ENCODE data around the genes ADORA3 and RHOC.

GRCh38 chr1:110475869-110476184, 24.9 kb downstream of the PROK1 start:
- RRBS, result no CpG with 5 or more reads among the region's 6 CpGs

- RRBS, result no CpG with 5 or more reads among the region's 8 CpGs
Observed at GRCh38 chr1:110513382-110513818, 5.6 kb downstream of the KCNA10 start.

DNA sequence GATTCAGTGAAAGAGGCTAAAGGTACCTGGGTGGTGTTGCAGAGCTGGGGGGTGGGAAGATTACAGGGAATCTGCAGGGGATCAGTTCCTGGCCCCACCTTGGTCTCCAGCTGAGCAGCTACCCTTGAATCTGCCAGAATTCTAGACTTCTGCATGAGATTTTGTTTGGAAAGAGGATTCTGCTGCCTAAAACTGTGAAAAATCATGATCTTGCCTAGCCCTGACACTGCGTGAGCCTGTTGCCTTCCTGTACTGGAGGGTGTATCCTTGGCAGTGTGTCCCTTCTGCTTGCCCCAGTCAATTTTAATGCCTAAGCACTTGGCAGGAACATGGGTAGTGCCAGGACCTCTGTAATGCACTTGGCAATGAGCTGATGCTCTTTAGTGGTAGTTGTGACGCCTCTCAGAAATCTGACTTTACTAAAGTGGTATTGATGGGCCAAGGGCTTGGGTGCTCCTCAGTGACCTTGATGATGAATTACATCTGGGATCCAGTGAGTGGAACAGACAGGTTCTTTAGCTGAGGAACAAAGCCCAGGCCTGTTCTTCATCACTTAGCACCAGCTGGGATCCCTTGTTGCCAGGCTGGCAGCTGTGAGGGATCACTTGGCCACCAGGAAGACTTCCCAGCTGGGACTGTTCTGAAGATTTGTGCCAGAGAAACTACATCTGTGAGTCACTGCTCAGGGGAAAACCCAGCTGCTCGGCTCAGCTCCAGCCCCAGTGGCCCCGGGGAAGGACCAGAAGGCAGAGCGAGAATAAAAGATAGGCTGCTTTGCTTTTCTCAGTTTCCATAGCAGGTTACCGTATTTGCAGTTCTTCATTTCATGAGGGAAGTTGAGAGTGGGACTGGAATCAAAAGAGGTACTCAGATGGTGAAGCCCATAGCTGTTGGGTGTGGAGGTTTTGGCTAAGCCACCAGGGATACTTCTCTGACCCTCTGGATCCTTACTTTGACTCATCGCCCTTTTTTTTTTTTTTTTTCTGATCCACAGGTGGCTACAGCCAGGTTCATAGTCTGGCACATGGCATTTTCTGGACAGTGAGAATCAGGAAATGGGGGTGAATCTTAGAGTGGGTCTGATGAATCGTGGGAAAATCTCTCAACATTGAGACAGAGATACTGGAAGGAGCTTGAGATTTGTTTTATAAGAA, 28.5 kb upstream of the KCNA2 start:
- RRBS, result no CpG with 5 or more reads among the region's 8 CpGs

GRCh38 chr1:110899380-110899813, 26.4 kb downstream of the CD53 start:
- RRBS, result no CpG with 5 or more reads among the region's 2 CpGs

DNA sequence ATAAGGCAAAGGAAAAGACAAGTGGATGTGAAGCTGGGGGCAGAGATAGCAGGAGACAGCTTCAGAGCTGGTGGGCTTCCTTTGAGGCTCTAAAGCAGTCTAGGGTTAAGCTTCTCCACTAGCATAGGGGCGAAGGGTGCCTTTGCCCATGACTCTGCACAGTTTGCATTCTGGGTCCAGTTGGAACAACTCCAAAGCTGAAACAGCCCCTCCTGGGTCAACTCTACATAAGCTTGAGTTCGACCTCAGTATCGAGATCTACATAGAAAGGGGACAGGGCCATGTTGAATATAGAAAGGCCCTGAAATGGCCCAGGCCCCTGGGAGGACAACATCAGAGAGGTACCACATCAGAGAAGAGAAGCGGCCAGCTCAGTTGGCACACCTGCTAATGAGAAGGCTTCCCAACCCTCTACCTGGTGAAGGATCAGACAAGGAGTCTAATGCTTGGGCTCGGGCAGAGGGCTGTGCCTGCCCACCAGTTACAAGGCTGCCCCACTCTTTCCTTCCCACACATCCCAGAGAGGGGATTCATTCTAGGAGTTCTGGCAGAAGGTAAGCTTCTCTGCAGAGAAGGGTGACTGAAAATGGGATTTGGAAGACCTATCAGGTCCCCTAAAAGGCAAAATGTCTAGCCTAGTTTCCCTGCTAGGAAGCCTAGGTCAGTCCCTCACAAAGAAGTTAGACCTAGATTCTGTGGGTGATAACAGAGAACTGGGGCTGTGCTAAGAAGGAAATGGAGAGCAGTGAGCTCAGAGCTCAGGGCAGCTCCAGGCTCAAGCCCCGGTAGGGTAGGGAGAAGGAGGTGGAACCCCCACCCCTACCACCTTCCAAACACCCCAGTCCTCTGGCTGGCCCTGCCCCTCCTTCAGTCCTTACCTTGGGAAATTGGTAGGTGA, 1.5 kb downstream of the DENND2D start:
- RRBS, result no CpG with 5 or more reads among the region's 6 CpGs

GRCh38 chr1:111225547-111226458, 1.7 kb upstream of the CHI3L2 start:
- RRBS, result no CpG with 5 or more reads among the region's 9 CpGs

DNA sequence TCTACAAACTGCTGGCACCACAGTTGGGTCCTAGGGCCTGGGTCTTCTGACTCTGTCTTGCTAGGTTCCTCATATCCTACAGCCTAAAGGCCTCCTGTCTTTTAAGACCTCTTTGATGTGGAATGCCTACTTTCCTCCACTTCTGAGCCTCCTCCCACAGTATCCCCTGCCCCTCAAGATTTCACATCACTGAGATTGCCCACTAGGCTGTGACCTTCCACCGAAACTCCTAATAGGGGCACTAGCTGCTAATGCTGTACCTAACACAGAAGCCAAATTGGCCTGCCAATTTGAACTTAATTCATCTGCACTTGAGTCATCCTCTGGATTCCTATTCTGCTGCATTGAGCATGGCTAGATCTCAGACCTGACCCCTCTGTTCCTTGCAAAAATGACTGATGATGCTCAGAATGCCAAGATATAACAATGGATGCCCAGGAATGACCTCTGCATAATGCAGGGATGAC, 2.2 kb upstream of the OVGP1 start:
- RRBS, result no CpG with 5 or more reads among the region's 1 CpG

DNA sequence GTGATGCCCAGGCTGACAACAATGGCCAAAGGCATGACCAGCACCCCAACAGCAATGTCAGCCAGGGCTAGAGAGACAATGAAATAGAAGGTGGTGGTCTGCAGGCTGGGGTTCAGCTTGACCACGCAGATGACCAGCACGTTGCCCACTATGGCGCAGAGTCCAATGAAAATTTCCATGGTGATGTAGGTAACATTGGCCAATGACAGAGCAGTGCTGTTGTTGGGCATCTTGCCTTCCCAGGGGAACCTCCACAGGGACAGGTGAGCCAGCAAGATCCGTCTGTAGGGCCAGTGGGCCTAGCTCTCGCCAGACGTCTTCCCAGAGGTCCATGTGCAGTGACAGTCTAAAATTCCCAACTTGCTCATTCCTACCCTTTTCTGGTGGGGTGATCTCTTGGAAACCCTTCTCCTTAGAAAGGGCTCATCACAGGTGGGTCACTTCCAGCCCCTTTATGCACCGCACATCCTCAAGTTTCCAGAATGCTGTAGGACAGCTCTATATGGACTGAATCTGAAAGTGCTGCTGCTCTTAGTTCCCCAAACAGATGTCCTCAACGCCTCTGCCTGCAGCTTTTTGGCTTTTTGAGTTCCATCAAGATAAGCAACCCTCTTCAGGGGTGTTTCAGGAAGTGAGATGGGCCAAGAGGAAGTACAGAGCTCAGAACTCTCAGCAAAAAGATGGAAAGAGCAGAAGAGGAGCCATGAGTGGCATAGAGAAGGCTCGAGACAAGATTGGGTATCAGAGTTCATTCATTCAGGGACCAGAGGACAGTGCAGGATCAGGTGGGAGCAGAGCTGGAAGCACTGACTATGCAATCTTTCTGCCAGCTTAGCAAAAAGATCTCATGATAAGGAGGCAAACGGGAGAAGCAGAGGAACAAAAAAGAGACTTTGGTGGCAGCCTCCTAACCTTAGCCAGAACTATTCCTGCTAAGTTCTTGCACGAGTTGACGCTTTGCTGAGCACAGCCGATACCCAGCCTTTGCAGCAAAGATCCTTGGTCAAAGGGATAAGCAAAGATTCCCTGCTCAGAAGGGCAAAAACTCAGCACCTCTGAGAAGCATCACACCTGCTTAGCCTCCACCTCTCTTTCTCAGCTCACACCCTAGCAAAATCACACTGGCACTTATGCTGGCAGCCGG, at the start of gene ADORA3:
Gene ADORA3 (minus strand): TSS at position 509 of the 1,144 bp plus-strand sequence.
- RRBS, result no CpG with 5 or more reads among the region's 14 CpGs

GRCh38 chr1:111576538-111576918, 43.1 kb upstream of the RAP1A start:
- RRBS, result no CpG with 5 or more reads among the region's 7 CpGs

DNA sequence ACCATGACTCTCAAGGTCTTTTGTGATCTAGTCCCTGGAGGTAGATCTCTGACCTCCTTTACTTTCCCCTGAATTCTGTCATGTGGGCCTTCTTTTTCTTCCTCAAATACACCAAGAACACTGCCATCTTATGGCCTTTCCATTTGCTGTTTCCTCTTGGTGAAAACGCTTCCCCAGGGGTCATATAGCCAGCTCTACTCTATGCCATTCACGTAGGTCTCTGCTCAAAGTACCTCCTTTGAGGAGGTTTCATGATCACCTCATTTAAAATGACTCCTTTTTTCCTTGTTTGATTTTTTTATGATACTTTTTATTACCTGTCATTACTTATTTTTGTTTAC, 2.7 kb downstream of the DDX20 start:
- RRBS, result no CpG with 5 or more reads among the region's 2 CpGs

DNA sequence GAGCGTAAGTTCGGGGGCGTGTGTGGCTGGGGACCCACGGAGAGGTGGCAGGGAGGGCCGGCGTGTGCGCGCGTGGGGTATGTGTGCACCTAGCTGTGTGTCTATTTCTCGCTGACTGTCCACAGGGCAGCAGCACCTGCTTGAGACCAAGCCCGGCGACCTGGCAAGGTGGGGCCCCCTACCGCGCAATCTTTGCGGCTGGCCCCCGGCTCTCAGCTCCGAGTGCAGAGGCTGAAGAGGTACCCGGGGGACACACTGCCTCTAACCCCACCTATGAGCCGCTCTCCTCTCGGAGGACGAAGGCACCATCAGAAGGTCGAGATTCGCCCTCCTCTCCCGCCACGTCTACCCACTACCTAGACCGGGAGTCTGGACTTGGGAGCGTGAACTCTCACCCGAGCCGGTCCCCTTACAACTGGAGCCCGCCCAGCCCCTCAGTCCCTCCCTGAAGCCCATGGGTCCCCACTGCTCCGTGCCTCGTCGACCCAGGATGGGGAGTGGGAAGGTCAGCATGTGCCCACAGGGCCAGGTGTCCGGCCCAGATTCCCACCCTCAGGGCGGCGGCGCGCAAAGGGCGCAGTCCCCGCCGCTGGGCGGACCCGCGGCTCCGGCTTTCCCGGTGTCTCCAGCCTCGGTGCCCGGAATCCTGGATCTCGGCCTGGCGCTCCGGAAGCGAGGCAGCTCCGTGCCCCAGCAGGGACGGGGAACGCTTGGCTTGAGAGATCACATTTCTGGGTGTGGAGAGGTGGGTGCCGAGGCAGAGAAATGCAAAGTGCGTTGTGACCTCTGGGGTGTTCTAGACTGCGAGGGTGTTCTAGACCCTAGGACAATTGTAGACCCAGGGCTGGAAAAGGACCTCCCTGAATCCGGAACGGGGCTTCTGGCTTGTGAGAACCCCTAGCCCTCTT, 1.2 kb upstream of the KCND3 start:
- RRBS, result 8% methylated on average over 28 of the region's 60 CpGs

DNA sequence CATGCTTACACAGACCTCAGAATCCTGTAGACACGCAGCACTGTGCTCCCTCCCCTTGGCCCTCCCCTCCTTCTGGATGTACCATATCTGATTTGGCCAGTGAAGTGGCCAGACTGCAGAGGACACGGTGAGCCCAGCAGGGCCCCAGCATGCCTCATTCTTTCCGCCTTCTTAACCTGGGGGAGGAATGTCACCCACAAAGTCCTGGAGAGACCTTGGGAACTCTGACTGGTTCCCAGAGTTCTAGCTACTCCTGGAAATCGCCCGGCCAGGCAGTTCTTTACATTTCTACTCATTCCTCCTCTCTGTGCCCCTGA, 74.4 kb upstream of the KCND3 start:
- RRBS, result no CpG with 5 or more reads among the region's 5 CpGs

- RRBS, result no CpG with 5 or more reads among the region's 2 CpGs
Observed at GRCh38 chr1:112144622-112145154, 155.2 kb upstream of the KCND3 start.

GRCh38 chr1:112493301-112493713, 15.5 kb upstream of the WNT2B start:
- RRBS, result no CpG with 5 or more reads among the region's 6 CpGs

DNA sequence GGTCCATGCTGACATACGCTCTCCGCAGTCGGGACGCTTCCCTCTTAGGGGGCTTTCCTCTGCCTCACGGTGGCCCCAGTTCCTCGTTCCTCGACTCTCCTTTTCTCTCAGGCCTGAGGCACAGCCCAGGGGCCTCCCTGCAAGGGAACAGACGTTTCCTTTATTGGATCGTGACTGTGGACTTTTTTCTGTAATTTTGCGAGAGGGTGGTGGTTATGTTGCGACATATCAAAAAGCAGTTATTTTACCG, 283 bp downstream of the CAPZA1 start:
- RRBS, result no CpG with 5 or more reads among the region's 12 CpGs

DNA sequence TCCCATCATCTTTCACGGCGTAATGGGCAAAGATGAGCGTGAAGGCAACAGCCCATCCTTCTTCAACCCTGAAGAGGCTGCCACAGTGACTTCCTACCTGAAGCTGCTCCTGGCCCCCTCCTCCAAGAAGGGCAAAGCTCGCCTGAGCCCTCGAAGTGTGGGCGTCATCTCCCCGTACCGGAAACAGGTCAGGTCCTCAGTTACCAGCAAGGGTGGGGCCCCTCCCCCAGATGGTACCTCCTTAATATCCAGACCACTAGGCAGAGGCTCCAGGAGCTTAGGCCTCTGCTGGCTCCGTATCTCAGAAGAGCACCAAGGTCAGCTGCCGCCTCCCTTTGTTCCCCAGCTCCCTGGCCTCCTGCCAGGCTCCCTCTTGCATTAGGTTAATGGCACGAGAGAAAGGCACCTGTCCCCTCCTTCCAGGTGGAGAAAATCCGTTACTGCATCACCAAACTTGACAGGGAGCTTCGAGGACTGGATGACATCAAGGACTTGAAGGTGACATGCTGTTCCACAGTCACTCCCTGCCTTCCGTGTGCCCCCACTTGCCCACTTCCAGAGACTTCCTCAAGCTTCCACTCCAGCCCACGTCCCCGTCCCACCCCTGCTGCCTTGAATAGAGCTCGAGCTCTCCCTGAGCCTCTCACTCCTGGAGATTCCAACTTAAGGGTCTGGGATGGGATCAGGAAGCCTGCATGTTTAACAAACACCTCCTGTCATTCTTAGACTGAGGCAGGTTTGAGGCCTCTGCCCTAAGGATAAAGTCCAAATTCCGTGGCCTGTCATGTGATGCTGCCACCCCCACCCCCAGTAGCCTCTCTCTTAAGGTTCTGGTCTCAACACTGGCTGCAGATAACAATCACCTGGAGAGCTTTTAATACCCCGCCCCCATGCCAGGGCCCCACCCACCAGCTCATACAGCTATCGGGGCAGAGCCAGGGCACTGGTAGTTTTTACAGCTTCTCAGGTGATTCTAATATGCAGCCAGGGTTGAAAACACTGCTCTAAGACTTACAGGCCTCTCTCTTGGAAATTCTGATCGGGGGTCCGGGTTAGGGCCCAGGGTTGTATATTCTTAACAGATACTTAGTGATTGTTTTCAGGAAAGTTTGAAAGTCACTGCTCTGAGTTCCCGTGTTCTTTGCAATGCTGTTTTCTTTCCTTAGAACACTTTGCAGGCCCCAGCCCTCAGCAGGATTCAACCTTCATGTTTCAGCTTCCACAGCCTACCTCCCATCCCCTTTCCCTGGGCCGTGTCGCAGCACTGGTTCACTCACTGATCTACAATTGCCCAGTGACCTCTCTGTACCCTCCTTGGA, 8.2 kb downstream of the RHOC start:
- RRBS, result no CpG with 5 or more reads among the region's 25 CpGs

DNA sequence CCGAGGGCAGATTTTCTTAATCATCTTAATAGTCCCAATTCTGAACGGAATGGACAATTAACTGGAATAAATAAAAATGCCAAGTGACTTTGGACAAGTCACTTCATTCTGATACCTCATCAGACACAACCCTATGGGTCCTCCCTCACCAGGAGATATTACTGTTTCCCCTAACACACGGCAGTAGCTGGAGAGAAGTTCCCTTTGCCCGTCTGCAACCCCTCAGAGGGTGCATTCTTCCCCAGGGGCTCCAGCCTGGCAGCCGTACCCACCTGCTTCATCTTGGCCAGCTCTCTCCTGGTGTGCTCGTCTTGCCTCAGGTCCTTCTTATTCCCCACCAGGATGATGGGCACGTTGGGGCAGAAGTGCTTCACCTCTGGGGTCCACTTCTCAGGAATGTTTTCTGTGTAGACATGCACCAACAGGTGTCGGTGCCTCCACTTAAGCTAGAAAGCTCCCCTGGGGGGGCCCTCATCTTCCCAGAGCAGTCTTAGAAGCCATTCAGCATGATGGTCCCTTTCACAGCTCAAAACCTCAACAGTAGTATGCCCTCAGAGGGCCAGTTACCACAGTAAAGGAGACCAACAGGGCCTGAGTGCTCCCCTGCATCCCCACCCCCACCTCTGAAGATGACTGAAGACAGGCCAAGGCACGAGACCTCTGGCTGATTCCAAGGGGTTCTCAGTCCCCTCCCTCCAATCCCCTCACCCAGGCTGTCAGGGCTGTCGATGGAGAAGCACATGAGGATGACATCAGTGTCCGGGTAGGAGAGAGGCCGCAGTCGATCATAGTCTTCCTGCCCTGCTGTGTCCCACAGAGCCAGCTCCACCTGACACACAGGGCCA, 4.4 kb downstream of the RHOC start:
- RRBS, result no CpG with 5 or more reads among the region's 13 CpGs

DNA sequence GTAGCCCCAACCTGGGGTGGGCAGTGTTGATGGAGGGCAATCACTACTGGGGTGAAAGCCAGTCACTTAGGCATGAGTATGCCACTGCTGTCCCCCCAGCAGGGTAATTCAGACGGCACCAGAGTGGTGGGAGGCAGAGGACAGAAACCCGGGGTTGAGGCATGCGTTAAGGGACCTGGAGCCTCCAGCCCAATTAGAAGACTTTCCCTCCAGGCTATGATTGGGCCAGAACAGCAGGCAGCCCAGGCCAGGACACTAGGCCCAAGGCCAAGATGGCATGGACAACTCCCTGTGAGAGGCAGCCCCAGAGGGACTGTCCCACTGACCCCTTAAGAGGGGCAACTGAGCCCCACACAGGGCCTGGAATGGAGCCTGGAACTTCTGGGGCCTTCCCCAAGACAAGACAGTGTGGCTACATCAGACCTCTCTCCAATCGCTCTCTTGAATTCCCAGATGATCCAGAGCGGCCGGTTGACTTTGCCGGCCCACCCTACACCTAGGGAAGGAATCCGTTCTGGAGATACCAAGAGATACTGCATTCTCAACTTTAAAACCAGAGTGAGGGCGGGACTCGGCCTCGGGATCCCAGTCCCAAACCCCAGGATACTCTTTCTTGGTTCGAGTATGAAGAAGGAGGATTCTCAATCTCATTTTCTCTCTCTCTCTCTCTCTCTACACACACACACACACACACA, 1.0 kb downstream of the RHOC start:
- RRBS, result no CpG with 5 or more reads among the region's 12 CpGs

DNA sequence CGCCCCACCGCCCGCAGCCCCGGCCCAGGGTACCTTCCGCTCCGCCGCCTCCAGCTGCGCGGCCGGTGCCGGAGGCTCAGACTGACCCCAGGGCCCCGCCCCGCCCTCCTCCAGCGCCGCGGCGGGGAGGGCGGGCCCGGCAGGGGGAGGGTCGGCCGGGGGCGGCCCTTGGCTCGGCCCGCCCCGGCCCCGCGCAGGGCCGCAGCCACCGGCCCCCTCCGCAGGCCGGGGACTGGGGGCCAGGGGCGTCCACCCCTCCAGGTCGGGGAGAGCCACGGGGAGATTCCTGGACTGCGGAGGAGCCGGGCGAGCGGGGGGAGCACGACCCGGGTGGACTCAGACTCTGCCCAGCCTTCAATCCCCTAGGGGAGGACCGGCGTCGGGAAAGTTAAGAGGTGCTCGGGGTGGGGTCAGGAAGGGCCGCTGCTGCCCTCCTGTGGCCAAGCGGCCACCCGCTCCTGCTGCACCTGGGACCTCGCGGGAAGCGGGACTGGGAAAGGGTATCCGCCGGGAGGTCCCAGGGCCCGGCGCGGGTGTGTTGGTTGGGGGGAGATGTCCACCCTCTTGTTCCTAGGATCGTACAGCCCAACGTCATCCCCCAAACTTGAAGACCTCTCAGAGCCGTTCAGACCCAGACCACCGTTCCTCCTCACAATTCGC, at the start of gene RHOC:
Gene RHOC (minus strand): TSS at position 83 of the 660 bp plus-strand sequence.
- RRBS, result 4% methylated on average over 24 of the region's 60 CpGs

Measured in HL-60 (cell line).